Spinal cord (tissue), 3 donors: ENCODE measurements around a stretch of chr22.

- PRO-cap, result no peak
- RAMPAGE, long total RNA, result no peak
These were observed 779 bp upstream of the EIF4ENIF1 start for GRCh38 chr22:31490354-31490887.

DNA sequence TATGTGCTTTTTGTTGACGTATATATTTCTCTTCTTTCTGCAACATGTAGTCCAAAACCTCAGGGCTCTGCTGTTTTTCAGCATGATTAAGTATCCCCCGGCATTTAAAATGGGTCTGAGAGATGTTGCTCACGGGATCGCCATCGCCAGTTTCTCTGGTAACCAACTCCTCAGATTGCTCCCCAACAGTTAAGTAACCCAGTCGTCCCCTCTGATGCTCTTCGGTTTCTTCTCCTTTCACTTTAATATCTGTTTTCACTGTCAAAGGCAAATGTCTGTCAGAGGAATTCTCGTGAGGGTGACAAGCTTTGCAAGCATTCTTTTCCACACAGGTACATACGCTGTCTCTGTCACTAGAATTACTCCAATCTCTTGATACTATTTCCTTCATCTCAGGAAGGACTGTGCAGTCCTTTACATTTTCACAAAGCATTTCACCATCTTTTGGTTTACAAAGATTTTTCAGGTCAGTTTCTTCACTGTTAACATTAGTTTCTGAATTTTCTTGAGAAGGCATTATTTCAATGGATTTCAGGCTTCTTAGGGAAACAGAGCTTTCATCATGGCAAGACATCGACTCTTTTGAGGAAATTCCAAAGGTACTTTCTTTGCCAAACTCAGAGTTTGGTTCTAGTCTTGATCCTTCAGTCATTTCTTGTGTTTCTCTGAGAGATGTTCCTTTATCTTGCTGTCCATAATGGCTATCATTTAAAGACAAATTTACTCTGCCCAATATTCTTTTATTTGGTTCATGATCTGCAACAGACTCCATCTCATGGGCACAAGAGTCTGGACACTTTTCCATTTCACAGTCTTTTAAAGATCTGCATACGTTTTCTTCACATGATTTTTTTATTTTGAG is 36.1 kb downstream of the PRR14L start:
- PRO-cap, result no peak
- RAMPAGE, long total RNA, result no peak

DNA sequence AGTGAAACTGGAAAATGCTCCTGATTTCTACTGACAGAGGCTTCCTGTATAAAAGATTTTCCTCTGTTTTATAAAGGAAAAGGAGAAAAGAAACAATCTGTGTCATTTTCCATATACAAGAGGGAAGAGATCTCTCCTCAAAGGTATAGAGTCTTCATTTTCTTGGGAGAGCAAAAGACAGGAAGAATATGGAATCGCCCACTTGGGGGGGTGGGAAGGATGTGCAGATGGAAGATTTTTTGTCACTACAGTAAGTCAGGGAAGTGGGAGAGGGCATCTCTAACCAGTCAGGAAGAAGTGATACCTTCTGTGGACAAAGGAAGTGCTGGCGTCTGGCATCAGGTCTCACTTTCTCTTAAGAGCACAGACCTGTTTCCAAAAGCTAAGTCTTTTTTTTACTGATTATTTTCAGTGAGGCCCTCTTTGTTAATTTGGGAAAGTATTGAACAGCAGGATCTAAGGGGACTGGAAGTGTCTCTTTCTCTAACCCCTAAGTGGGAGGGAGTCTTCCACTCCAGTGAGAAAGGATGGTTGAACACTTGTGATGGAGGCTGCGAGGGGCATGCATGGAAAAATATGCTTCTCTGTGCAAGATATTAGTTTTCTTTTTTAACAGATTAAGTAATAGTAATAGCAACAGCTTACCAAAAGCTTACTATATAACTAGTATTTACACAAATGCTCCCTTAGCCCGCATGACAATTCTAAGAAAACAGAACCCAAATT is 1.3 kb downstream of the PRR14L start:
- PRO-cap, result no peak
- RAMPAGE, long total RNA, result no peak

GRCh38 chr22:31947408-31948512 is 3.4 kb downstream of the YWHAH start:
- PRO-cap, result no peak
- RAMPAGE, long total RNA, result no peak

- PRO-cap, result no peak
- RAMPAGE, long total RNA, result no peak
These were observed 14.1 kb downstream of the YWHAH start for GRCh38 chr22:31958180-31959168.

- PRO-cap, result no peak
- RAMPAGE, long total RNA, result no peak
These were observed 26.3 kb downstream of the YWHAH start for GRCh38 chr22:31970460-31971226.

DNA sequence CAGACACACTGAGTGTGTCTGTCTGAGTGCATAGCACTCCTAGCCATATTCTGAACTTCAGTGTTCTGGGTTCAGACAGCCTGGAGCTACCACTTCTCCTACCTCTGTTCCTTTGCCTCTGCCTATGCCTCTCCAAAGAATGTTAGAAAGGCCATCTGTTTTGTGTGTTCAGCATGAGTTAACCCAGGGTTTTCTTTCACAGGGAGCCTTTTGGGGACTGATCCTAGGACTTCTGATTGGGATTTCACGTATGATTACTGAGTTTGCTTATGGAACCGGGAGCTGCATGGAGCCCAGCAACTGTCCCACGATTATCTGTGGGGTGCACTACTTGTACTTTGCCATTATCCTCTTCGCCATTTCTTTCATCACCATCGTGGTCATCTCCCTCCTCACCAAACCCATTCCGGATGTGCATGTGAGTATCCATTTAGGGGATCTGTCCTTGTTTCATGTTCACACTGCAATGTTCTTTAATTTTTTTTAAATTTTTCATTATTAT is 57.2 kb downstream of the C22orf42 start:
- PRO-cap, result no peak
- RAMPAGE, long total RNA, result no peak

DNA sequence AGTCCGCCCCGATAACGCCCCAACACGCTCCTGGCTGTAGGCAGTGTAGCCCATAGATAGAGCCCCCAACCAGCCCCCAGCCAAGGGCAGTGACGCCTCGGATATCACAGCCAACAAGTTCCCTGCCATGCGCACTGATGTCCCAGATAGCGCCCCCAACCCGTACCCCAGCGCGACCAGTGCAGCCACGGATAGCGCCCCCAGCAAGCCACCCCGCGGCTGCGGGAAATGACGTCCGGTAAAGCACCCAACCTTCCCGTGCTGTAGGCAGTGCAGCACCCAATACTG is 792 bp downstream of the RFPL2 start:
- PRO-cap, result no peak
- RAMPAGE, long total RNA, result no peak

DNA sequence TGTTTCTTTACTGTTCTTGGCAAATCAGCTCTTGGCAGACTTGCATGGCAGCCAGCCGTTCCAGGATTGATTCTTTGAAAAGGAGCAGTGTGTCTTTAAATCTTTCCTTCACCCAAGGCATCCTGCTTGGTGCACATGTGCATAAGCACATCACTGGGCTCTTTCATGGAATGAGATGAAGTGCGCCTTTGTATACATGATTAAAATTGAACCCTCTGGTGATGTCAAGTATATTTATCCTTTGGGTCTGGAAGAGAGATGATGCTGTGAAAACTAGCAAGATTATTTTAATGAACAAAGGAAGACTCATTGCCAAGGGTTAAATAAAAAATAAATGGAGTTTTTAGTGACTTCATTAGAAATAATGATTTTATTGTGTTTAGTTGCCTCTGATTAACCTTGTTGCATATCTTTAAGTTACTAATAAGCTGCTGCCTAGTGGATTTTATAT is 12.5 kb downstream of the FBXO7 start:
- PRO-cap, result no peak
- RAMPAGE, long total RNA, result no peak

- PRO-cap, result no peak
- RAMPAGE, long total RNA, result no peak
These were observed 83.0 kb downstream of the FBXO7 start for GRCh38 chr22:32557477-32558100.

- PRO-cap, result no peak
- RAMPAGE, long total RNA, result no peak
These were observed 87.9 kb downstream of the FBXO7 start for GRCh38 chr22:32562413-32562910.

- PRO-cap, result no peak
- RAMPAGE, long total RNA, result no peak
These were observed 89.9 kb downstream of the FBXO7 start for GRCh38 chr22:32564529-32564855.

DNA sequence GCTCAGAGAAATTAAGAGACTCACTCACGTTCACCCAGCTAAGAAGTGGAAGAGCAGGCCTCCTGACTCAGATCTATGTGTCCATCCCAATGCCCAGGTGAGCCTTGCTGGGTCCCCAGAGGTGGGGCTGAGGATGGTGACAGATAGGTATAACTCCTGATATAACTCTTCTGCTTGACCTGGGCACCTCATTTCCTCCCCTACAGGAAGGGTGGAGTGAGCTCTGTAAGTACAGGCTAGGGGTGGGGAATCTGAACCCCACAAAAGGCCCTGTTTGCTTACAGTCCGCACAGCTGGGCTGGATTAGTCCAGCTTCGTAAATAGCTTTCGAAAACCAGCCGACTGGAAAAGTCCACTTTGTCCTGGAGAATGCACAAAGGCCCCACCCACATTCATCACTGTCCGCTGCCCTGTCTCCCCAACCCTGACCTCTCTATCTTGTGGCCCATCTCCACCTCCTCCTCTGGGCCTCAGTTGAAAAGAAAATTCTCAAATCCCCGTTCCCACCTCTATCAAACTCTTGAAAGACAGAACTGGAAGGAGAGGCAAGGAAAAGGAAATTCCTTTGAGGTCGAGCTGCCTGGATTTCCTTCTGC is 147.3 kb downstream of the FBXO7 start:
- PRO-cap, result no peak
- RAMPAGE, long total RNA, result no peak

DNA sequence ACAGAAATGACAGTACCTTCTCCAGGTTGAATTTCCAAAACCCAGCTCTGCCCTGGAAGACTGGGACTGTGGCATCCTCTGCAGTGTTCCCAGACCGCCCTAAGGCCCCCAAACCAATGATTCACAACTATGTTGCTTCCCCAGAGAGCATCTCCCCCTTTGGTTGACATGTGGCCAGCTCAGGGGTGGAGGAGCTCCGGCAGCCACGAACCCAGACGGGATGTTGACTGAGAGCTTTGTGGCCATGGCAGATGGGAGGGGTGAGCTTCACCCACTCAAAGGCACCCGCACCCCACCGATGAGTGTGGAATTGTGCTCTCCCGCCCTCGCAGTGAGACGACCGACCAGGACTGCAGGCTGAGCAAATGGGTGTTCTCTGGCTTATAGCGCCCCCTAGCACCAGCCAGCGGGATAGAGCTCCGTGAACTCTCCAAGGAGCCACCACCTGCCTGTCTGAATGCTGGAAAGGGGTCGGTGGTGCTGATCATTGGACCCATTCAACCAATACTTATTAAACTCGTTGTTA is 4.7 kb upstream of the TIMP3 start:
- PRO-cap, result no peak
- RAMPAGE, long total RNA, result no peak

DNA sequence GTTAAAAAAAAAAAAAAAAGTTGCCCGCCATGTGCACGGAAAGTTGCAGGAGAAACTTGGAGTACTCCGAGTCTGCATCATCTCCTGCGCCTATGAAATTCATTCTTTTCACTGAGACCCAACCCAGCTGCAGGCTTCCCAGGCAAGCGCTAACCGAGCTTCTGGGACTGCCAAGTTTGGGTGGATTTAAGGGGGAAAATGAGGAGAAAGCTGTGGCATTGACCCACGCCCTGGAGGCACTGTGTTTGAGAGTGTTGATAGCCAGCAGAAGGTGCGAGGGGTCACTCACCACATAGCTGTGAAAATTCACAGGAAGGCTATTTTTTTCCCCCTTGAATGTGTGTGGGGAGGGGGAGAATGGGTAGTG is 987 bp downstream of the TIMP3 start:
- PRO-cap, result no peak
- RAMPAGE, long total RNA, result no peak

GRCh38 chr22:32802876-32803912 is 1.7 kb downstream of the TIMP3 start:
- PRO-cap, result no peak
- RAMPAGE, long total RNA, result no peak

- PRO-cap, result no peak
- RAMPAGE, long total RNA, result no peak
These were observed 25.5 kb downstream of the TIMP3 start for GRCh38 chr22:32826953-32827532.

- PRO-cap, result no peak
- RAMPAGE, long total RNA, result no peak
These were observed 55.6 kb downstream of the TIMP3 start for GRCh38 chr22:32857122-32857583.

DNA sequence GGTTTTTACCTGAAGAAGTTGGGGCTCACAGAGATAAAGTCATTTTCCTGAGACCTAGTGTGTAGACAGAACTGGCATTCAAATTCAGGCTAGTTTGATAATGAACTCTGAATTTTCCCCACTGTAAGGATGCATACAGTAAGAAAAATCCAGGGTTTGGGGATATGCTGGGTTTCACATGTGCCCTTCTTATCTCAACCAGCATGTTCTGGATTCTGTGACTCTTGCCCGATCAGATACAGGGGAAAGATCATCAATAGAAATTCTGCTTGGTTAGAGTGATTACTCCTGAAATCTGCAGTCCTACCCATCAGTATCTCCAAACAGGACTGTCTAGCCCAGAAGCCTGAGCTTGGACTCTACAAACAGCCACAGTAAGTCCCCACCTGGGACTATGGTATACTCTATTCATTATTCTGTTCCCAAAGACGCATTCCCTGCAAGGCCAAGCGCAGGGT is 62.3 kb downstream of the TIMP3 start:
- PRO-cap, result no peak
- RAMPAGE, long total RNA, result no peak

DNA sequence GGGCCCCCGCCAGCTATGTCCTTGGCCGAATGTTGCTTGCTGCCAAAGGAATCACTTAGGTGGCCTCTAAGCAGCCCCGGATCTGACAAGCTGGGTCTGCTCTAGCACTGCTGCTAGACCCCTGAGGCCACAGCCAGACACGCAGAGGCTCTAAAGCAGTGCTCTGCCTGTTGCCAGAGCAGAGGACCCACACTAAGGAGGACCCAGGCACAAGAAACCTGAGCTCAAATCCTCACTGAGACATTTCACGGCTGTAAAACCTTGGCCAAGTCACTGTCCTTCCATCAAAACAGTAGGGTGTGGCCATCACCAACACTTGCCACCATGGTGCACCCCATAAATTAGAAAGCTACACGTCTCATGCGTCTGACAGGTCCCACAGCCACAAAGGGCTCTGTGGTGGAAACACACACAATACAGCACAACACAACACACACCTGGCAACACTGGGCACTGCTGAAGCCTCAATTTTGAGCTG is 215.5 kb downstream of the LARGE1 start:
- PRO-cap, result no peak
- RAMPAGE, long total RNA, result no peak